Cytotoxic T cell (primary cell): ENCODE data around the genes NRDC, KTI12 and TXNDC12.

DNA sequence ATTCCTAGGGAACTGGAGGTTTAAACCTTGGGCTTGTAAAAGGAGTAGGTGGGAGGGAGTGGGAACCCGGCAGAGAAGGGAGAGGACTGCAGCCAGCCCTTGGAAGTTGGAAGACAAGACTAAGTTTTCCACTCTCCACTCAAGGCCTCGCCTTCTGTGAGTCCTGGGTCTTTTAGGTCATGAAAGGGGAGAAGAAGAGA lies 247.1 kb downstream of the FOXD2 start:
- PRO-cap, 2 experiments: no peak in any of the 2 experiments

- PRO-cap, 2 experiments: no peak in any of the 2 experiments
Observed at GRCh38 chr1:47751890-47752473, 245.2 kb downstream of the TRABD2B start.

DNA sequence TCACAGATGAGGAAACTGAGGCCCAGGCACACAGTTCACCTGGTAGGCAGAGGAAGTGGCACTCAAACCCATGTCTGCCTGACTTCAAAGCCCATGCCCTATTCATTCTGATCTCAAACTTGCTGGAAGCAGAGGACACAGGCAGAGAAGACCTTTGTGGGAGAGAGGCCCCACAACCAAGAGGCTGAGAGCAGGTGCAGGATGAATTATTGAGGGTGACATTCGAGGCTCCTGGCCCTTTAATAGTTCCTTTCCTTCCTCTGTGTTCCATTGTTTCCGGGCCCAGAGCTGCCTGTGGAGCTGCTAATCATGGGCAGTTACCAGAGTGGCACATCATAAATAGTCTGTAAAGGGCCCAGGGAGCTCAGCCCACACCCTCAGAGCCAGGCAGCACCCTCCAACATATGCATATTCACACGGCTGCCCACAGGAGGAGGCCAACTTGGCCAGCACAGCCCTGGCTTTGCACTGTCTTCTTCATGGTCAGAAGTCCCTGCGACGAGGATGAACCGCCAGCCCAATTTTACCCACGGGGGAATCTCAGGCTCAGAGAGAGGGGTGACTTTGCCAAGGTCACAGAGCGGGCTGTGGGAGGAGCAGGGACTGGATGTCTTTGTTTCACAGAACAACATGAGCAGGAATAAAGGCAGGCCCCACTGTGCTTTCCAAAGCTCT lies 172.6 kb downstream of the TRABD2B start:
- PRO-cap, 2 experiments: no peak in any of the 2 experiments

DNA sequence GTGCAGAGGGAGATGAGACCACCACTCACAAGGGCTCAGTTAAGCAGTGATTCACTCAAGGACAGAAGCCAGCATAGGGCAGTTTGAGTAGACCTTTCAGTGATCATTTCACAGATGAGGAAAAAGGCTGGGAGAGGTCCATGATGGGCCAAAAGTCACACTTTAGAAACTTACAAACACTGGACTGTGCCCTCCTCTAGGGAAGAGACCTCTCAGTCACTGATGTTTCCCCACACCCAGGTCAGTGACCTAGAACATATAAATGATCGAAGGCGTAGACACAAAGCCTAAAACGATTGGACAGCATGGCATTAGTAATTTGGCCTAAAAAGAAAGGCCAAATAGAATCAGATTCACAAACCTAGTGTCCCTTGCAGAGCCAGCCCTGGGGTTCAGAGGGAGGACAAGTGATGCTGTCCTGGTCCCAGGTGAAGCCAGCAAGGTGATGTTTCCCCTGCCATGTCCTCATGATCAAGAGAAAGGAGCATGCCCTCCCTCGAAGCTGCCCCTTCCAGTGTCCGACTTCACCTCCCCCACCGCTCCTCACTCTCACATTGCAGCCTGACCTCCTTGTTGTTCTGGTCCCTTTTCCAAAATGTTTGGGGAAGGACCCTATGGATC lies 27.7 kb downstream of the TRABD2B start:
- PRO-cap, 2 experiments: no peak in any of the 2 experiments

- PRO-cap, 2 experiments: no peak in any of the 2 experiments
Observed at GRCh38 chr1:48832295-48832615, 55.6 kb upstream of the BEND5 start.

DNA sequence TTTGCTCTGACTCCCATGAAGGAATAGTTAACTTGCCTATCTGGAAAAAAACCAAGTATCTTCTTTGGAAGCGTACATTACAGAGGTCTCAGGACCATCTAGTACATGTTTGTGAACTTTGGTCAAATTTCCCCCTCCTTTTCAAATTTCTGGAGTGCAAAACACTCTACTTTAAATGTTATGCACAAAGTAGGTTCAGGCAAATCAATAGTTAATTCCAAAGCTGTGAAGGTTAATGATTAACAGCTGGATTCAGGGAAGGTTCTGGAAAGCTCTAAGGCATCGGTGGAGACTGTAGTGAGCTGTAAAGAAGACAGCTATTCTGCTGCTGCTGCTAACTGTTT lies 70.9 kb downstream of the ELAVL4 start:
- PRO-cap, 2 experiments: no peak in any of the 2 experiments

DNA sequence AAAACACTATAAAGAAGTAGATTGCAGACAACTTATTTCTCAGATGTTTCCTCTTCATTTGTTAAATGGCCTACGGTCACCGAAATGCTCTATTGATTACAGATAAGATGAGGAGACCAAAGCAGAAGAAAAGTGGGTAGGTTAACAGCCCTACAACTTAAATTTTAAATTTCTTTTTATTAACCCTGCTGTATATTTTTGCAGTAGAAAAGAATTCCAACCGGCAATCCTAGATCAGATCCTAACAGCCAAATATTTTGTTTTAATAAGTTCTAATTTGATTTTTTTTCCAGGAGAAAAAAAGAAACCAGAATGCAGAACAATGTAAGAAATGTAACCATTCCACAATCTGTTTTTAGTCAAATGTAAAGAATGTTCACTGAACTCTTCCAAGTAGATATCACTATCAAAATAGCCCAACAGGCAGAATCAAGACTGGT lies 138.2 kb downstream of the FAF1 start:
- PRO-cap, 2 experiments: no peak in any of the 2 experiments

GRCh38 chr1:50842699-50843483 lies 117.2 kb downstream of the FAF1 start:
- PRO-cap, 2 experiments: no peak in any of the 2 experiments

- PRO-cap, 2 experiments: no peak in any of the 2 experiments
Observed at GRCh38 chr1:50933170-50933837, 26.8 kb downstream of the FAF1 start.

GRCh38 chr1:51298392-51298922 lies 31.9 kb downstream of the TTC39A start:
- PRO-cap, 2 experiments: no peak in any of the 2 experiments

DNA sequence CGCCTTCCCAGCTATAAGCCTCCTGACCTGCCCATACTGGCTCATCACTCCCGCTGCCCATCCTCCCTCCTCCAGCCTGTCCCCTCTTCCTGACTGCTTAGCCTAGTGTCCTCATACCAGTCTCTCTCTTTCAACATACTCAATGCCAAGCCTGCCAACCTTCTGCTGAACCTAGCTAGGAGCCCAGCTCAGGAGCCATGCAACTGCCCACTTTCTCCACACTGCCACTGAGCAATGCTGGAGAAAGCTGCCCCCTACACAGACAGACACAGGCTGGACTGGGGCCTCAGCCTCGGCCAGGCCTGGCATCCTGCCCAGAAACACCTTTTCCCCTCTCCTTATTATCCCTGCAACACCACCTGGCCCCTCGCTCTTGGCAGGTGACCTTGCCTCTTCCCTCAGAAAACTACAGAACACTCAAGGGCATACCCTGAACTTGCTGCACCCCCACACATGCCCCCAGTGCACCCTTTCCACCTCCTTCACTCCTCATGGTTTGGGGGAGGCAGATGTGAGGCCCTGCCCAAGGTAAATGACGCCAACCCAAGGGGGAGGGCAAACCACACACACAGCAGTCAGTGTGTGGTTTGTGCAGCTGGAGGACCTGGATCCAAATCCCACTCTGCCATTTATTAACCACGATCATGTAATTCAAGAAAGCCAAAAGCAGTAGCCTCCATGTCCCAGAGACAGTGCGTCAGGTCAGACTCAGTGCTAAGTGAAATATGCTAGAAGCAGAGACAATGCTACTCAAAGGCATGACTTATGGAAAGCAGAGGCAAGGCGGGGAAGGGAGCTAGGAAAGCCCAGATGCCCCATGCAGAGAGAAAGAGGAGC lies 13.8 kb downstream of the TTC39A start:
- PRO-cap, 2 experiments: no peak in any of the 2 experiments

GRCh38 chr1:51325864-51326791 lies 4.2 kb downstream of the TTC39A start:
- PRO-cap, 2 experiments: no peak in any of the 2 experiments

- PRO-cap, 2 experiments: peak in 1 of 2 experiments; most common minus-strand start chr1:51569559 (in 1)
Observed at GRCh38 chr1:51569358-51570202, 47.3 kb upstream of the OSBPL9 start.

DNA sequence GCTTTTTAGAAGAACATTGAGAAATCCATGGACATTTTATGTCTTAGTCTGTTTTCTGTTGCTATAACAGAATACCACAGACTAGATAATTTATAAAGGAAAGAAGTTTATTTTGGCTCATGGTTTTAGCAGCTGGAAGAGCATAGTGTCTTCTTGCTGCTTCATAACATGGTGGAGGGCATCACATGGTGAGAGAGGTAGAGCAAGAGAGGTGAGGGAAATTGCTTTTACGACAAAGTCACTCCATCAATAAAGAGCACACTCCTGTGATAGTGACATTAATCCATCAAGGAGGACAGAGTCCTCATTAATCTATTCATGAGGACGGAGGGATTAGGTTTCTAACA lies 26.0 kb downstream of the OSBPL9 start:
- PRO-cap, 2 experiments: no peak in any of the 2 experiments

DNA sequence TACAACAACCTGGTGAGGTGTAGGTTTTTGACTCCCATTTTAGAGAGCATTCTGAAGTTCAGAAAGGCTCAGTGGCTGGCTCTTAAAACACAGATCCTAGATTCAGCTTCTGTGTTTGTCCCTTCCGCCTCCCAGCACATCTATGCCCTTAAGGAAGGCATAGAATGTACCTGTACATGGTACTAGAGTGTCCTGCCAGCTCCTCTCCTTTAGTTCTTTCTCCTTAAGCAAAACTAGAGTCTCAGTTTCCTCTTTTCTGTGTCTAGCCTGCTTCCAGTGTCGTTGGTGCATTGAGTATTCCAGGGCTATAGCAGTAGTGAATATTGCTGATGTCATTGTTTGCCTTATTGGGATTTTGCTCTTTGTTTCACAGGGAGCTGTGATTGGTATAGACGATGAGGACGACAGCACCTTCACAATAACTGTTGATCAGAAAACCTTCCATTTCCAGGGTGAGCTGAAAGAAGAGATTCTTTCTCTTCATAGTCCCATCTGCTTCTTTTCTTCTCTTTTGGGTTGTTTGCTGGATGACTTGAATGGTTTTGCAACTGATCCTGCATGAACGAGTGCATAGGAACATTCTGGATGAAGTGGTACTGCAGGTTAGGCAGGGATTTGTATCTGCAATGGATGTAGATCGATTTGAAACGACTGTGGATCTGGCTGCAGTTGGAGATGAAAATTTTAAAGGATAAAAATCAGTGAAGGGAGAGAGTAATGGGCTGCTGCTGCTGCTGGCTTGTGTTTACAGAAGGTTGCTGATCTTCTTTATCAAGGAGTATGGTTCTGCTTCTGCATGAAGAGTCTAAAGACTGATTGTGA lies 52.4 kb downstream of the OSBPL9 start:
- PRO-cap, 2 experiments: no peak in any of the 2 experiments

DNA sequence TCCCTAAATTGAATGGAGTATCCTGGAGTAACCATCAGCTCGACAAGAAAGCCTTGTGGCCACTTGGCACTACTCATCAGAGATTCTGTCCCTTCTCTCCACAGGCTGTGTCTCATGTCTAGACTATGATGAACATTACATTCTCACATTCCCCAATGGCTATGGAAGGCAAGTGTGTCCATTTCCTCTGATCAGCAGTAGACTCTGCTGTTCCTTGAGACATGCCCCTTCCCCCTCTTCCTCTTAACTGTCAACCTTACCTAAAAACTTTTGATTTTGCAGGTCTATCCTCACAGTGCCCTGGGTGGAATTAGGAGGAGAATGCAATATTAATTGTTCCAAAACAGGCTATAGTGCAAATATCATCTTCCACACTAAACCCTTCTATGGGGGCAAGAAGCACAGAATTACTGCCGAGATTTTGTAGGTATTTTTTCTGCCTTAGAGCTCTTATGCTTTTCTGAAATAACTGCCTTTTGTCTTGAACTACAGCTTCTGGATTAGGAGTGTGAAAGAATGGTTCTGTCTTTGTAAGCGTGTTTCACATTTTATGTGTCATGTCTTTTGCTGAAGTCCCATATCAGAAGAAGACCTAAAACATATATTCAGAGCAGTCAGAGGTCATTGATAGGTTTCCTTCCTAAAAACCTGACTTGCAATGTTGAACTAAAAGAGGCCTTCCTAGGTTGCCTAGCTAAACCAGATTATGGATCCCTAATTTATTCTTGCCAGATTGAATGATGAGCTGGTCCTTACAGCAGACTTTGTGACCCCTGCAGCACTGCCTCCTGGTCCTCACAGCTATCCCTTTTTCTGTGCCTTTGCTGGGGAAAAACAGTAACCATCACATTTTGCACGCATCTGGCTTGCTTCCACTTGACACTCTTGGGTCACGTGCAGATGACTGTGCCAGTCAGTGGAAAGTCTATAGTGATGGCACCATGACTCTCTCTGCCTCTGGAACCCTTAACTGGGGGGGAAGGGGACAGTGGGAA lies 94.1 kb downstream of the NRDC start:
- PRO-cap, 2 experiments: no peak in any of the 2 experiments

DNA sequence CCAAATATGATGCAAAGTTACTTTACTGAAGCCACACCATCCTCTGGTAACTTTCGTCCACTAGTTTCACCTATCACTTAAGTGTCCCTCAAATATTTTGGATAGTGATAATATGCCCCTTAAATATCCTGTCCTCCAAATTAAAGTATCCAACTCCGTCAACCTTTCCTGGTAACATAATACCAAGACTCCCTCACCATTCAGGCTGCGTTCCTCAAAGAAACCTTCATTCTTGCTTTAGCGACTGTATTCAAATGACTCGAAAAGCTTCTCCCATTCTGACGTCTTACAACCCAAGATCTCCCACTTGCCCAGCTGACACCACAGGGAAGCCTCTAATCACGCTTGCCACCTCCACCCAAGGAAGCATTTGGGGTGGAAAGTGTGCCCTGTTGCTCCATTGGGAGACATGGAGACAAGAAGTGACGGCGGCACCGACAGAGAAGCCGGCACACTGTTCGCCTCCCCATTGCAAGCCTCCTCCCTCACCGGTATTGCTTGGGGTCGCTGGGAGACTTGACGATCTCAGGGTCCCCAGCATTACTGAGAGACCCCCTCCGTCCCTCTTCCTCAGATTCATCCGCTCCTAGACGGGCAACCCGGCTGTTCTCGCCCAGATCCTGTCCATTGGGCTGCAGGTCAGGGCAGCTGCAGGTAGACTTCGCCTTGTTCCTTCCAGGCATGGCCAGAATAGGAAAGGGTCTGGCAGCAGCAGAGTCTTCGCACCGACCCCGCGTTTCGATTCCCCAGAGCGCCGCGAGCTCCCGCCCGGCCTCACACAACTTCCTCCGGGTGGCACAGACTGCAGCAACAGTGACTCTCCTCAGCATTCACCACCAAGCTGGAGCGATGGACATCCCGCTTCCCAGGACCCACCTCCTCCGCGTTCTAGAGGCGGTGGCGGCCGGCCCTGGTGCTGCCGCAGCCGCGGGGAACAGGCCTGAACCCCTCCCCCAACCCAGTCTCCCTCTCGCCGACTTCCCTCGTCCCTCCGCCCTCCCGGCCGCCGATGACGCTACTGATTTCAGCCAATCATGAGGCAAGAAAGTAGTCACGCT lies at the start of gene NRDC:
TSS of gene NRDC (minus strand) at position 942 of the 1,058 bp plus-strand sequence.
- PRO-cap, 2 experiments: peak in 2 of 2 experiments; most common plus-strand start position 777 of the sequence (in 2); most common minus-strand start position 812 of the sequence (in 2)

- PRO-cap, 2 experiments: peak in 2 of 2 experiments; most common plus-strand start chr1:52033936 (in 1); most common minus-strand start chr1:52033705 (in 2)
Observed at GRCh38 chr1:52033651-52034072, at the start of gene KTI12. KTI12 (minus strand) TSS chr1:52033810.

GRCh38 chr1:52054941-52055942 lies at the start of gene TXNDC12:
TXNDC12 (minus strand) TSS chr1:52055191.
- PRO-cap, 2 experiments: peak in 2 of 2 experiments; most common plus-strand start chr1:52055272 (in 2); most common minus-strand start chr1:52055188 (in 1)

DNA sequence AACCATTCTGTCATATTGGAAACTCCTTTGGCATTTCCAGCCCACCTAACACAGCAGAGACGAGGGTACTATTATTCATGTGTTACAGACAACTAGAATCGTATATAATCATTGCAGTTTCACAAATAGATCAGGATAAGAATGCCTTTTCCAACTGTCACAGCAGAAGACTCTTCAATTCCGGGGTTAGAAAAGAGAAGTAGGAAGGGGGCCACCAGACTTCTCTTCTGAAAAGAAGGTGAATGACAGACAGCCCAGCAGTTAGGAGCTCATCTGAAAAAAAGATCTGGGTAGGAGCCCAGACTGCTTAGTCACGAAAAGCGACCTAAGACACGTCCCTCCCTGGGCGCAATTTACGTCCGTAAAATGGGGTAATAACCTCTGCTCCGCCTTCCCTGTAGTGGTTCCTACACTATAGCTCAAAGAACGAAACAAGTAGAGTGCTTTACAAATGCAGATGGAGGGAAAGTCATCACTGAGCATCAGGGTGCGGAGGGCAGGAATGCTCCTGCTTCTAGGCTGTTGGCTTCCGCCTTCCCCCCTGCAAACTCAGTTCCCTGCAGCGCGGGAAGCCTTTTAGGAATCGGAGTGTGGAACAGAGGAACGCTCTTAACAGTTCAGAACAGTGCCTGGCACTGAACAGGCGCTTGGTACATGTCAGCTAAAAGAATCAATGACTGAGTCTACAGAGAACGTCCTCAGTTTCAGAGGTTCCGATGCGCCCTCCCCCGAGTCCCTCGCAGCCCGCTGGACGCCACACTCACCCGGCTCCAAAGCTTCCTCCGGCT lies 547 bp downstream of the ORC1 start:
- PRO-cap, 2 experiments: peak in 2 of 2 experiments; most common plus-strand start position 438 of the sequence (in 1); most common minus-strand start position 226 of the sequence (in 1)